ENCODE measurements around a stretch of chr15.

DNA sequence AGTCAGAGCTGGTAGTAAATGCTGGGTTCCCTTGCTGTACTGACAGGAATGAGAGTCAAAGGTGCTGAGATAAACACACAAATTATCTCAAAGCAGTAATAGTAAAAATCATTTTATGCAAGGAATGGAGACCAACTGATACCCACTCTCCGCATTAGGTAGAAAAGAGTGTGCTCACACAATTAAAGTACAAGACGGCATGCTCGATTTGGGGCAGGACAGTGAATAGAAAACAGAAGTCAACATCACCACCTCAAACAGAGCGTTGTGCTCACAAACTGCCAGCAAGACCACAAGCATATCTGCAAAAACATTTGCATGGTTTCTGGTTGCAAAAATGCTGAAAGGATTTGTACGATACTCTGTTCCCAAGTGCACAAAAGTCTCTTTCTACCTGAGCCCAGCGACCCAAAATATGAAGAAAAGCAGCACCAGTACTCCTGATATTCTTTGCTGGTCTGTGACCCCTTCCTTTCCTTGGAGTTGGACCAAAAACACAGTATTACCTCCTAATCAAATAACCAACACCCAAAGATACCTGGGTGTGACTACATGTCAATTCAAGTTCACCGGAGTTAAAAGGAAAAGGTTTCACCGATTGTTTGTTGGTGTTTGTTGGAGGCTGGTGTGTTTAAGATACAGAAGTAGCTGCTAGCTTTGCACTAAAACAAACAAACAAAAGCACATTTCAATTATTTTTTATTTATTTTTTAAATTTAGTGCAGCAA, 81.7 kb downstream of the MYO1E start:
- PRO-cap = no peak

- PRO-cap = no peak
Measured at GRCh38 chr15:59342122-59343235, 30.2 kb downstream of the MYO1E start.

DNA sequence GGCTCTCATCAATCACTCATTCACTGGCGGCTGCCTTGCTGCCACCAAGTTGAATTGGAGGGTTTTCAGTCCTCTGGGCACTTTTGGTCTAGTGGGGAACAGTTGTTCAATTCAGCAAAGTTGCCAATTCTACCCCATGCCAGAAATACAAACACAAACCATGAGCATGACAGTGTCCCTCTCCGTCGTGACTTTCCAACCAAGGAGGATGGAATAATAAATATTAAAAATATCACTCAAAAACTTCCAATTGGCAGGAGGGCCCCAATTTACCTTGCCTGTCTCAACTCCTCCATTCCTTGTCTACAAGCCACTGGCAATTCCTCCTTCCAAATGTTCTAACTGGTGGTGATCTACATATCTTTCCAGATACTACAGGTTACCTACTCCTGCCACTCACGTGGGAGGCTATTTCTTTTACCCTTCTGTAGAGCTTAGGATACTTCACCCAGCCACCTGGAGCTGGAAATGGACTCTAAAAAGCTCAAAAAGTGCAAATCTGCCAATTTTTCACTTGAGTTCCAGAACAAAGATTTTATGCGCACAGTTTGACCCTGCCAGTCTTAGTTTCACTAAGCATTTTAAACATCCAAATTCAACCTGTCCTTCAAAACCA, 17.5 kb downstream of the MYO1E start:
- PRO-cap = no peak

DNA sequence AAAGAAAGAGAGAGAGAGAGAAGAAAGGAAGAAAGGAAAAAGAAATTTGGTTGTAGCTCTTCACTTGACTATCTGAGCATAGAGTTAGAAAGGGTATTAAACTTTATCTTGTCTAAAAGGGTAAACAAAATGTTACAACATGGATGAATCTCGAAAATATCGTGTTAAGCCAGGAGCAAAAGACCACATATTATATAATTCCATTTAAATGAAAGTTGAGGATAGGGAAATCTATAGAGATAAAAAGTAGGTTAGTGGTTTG, 1.4 kb upstream of the MYO1E start:
- PRO-cap = no peak

DNA sequence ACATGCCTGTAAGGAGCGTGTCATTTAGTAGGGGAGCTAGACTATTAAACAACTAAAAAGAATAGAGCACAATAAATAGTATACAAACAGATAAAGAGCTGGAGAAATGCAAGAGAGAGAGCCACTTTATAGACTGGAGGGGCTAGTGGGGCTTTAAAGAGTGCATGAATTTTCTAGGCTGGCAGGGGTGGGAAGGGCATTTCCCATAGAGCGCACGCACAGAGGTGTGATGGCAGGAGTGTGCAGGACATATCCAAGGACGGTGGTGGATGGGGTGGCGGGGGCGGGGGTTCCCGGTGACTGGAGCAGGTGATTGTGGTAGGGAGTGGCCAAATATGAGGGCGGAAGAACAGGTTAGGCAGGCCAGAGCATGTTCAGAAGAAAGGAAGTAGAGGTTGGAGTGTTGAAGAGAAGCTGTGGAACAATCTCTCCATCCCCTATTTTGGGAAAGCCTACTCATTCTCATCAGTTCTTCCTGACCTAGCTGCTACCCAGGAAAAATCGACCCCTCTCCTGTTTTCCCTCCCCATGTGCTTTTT, 18.1 kb downstream of the FAM81A start:
- PRO-cap = no peak

DNA sequence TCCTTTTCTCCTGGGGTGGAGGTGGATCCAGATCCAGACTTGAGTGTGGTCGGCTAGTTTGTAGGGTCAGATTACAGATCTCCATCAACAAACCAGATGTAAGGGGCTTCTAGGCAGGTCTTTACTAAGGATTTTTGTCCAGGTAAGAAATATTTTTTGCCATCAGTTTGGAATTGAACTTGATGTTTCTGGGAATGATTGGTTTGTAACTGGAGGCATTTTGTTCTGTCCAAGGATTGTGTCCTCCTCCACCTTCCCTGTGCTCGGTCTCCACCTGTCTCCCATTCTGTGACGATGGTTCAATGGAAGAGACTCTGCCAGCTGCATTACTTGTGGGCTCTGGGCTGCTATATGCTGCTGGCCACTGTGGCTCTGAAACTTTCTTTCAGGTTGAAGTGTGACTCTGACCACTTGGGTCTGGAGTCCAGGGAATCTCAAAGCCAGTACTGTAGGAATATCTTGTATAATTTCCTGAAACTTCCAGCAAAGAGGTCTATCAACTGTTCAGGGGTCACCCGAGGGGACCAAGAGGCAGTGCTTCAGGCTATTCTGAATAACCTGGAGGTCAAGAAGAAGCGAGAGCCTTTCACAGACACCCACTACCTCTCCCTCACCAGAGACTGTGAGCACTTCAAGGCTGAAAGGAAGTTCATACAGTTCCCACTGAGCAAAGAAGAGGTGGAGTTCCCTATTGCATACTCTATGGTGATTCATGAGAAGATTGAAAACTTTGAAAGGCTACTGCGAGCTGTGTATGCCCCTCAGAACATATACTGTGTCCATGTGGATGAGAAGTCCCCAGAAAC, 6.6 kb downstream of the GCNT3 start:
- PRO-cap = no peak

DNA sequence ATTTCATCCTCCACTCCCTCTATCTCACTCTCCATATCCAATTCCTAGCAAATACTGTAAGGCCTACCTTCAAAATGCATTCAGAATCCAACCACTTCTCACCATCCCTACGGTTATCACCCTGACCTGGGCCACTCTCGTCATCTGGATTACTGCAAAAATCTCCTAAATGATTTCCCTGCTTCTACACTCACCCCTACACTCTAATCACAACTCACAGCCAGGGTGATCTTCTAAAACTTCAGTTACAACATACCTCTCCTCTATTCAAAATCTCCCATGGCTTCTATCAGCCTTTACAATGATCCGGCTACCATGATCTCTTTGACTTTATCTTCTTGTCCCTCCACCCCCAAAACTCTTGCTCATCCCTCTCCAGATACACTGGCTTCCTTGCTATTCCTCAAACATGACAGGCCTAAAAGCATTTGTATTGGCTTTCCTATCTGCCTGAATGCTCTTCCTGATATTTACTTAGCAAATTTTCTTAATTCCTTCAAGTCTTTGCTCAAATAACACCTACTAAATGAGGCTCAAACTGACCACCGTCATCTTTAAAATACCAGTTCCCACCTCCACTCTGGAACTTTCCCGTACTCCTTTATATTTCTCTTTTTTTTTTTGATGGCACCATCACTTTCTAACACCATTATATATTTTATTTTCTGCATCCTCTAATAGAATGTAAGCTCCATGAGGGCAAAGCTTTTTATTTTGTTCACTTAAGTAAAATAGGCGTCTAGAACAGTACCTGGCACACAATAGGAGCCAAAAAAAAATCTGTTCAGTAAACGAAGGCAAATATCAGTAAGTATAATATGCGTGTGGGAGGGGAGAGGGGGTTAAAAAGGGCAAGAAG, 1.3 kb downstream of the GTF2A2 start:
- PRO-cap = no peak

GRCh38 chr15:59662309-59662602, 4.9 kb upstream of the GTF2A2 start:
- PRO-cap = no peak

DNA sequence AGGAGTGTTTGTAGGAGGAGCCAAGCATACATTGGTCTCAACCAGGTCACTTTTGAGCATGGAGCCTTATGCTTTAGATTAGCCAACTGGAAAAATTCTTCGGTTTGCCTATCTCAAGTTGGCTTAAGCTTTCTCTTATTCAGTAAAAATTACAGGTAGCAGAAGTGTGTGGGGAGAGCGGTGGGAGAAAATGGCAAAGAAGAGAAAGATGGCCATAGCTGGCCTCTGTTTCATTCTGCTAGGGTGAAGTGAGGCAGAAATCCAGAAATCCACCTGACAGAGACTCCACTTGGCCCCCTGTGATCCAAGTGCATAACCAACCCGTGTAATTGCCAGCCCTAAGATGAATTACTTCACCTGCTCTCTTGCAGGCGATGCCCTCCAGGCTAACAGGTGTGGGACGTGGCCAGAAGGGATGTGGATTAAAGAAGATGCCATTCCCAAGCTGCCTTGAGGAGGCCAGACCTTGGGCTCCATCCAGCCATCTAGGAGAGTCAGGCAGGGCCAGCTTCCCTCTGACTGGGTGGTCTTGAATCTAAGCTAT, 154.4 kb upstream of the BNIP2 start:
- PRO-cap = no peak

DNA sequence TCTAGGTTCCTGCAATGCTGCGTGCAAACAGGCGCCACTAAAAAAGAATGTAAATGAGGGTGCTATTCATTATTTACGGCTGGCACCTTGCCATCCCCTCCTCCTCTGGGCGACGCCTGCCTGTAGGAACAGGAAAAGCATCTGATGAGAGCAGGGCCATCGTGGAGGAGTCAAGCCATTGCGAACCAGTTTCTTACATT, 98.1 kb downstream of the ANXA2 start:
- PRO-cap = no peak

GRCh38 chr15:60389981-60390529, 7.7 kb downstream of the ANXA2 start:
- PRO-cap = no peak

DNA sequence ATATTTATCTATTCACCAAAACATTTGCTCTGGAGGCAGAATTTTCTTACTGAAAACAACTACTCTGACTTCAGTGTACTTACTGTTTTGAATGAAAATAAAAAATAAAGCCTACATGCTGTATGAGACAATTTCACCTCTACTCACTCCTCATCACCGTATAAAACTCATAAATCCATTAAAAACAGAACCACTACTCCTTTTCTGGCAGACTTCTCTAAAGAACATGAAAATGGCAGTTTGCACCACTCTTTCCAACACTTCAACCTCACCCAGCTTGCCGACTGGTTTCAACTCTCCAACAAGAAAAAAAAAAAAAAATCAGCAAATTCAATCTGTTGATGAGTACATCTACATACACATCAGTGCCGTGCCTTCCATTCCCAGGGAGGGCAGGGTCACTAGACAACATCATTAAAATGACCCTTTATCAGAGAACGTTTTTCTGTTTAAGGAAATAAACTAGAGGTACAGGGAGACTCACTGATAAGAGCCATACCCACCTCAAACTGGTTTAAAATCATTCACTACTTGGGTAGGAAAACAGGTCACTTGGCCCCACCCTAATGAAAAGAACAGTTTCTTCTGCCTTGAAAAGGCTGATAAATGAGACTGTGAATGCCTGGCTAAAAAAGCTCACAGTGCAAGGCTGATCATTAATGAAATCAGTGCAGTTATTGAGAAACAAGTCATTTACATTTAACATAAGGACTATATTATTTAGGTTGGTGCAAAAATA, 6.0 kb downstream of the ANXA2 start:
- PRO-cap = no peak

DNA sequence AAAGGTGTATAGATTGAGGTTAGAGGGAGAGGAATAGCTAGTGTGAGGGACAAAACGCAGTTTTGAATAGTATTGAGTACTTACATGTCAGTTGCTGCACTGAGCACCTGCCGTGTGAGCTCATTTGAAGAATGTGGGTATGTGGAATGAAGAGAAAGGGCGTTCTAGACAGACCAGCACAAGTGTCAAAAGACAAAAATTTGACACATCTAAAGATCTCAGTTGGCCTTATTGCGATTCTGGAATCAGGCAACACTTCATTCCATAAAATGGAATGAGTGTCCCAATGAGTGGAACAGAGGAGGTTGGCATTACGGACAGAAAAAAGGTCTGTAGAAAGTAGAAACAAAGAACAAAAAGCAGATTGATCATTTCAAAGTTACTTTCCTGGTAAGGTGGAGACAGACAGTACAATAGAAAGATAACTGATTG, 858 bp upstream of the ICE2 start:
- PRO-cap = no peak

DNA sequence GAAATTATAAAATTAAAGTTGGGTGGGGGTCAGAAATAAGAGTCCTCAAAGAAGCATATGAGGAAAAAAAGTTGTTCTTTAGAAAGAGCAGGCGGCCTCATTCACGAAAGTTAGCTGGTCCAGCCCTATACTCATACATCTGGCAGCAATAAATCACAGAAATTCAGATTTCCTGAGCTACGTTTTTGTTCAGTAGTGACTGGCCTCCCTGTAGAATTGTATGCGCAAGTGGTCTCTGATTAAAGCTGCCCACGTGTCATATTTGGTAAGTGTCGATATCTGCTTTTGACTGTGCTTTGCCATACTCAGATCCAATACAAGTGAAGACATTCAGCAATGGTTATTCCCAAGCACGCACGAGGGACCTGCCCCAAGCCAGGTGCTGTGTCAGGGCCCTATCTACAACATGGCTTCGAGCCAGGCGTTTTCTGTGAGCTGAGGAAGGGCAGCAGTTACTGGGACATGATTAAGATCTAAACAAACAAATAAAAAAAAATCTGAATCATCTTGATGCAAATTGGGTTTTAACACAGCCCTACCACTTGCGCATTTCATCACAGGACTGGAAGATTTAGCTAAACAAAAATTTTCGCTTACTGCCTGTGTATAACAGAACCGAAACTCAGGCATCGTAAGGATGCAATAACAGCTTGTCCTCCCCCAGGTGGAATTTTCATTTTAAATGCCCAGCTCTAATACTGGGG, 47.2 kb upstream of the ICE2 start:
- PRO-cap = no peak

GRCh38 chr15:60548035-60548417, 69.1 kb upstream of the ICE2 start:
- PRO-cap = no peak

GRCh38 chr15:60590657-60591233, 111.8 kb upstream of the ICE2 start:
- PRO-cap = no peak

- PRO-cap = no peak
Measured at GRCh38 chr15:60713089-60713689, 234.2 kb upstream of the ICE2 start.

GRCh38 chr15:60781333-60781718, 302.4 kb upstream of the ICE2 start:
- PRO-cap = no peak

- PRO-cap = no peak
Measured at GRCh38 chr15:60843894-60844374, 365.0 kb upstream of the ICE2 start.

DNA sequence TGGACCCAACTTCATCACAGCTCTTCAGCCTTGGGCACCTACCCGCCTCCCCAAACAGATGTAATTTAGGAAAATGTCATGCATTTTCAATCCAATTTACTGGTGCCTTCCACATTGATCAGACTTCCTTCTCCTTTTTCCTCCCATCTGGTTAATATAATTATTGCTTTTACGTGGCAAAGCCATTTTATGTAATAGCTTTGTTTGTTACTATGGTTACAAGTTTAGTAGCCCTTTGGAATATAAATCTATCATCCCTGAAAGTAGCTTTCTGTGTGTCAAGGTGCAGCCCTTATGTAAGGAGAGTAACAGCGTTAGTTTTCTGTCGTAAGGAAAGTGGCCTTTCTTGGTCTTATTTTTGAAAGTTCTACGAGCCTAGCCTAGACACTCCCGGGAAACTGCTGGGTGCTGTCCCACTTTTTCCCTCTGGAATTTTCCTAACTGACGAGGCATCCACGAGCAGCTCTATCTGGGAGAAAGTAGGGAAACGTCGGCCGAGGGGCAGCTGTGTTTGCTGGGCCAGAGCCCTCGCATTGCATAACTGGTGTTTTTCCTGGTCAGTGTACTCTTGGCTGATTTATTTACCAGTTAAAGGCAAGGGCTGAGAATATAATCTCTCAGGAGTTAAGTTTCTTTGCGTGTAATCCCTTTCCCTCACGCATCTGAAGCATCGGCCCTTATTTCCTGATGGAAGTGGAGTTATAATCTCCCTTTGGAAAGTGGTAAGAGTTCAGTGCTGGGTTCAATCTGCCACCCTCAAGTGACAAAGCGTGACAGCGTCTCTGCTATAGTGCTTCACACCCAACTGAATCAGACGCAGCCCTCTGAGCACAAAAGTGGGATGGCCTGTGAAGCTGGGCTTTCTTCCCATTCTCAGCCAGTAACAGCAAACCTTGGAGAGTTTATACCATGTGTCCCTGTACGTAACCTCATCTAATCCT, 311.7 kb downstream of the RORA start:
- PRO-cap = no peak